Subcutaneous preadipocyte (primary cell): Measurements from ENCODE around the genes SLC13A3 and SLC2A10.

GRCh38 chr20:45359772-45360229 is 3.2 kb upstream of the SYS1 start:
- CAGE, long polyA plus RNA, result no peak

DNA sequence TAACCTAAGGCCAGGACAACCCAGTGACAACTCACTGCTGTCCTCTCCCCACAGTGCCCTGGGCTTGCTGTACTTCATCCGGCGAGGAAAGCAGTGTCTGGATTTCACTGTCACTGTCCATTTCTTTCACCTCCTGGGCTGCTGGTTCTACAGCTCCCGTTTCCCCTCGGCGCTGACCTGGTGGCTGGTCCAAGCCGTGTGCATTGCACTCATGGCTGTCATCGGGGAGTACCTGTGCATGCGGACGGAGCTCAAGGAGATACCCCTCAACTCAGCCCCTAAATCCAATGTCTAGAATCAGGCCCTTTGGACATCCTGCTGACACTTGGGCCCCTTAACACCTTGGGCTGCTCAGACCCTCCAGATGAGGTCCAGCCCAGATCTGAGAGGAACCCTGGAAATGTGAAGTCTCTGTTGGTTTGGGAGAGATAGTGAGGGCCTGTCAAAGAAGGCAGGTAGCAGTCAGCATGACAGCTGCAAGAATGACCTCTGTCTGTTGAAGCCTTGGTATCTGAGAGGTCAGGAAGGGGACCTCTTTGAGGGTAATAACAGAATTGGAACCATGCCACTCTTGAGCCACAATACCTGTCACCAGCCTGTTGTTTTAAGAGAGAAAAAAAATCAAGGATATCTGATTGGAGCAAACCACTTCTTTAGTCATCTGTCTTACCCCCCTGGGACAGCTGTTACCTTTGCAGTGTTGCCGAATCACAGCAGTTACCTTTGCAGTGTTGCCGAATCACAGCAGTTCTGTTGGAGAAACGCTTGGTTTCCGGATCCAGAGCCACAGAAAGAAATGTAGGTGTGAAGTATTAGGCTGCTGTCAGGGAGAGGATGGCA is 4.1 kb downstream of the SYS1 start:
- CAGE, long polyA plus RNA, result no peak

- CAGE, long polyA plus RNA, result no peak
These were observed 1.5 kb downstream of the DBNDD2 start for GRCh38 chr20:45409575-45410011.

- CAGE, long polyA plus RNA, result no peak
These were observed 857 bp downstream of the WFDC2 start for GRCh38 chr20:45470303-45470916.

GRCh38 chr20:45822066-45822564 is 5.0 kb downstream of the TNNC2 start:
- CAGE, long polyA plus RNA, result no peak

DNA sequence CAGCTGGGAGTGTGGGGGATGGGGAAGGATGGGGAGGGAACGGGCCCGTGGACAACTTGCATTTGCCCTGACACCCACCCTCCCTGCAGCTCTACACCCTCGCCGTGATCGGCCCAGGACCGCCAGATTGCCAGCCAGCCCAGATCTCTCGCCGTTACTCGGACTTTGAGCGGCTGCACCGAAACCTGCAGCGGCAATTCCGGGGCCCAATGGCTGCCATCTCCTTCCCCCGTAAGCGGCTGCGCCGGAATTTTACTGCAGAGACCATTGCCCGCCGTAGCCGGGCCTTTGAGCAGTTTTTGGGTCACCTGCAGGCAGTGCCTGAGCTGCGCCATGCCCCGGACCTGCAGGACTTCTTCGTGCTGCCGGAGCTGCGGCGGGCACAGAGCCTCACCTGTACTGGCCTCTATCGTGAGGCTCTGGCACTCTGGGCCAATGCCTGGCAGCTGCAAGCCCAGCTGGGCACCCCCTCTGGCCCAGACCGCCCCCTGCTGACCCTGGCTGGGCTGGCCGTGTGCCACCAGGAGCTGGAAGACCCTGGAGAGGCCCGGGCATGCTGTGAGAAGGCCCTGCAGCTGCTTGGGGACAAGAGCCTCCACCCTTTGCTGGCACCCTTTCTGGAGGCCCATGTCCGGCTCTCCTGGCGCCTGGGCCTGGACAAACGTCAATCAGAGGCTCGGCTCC is 7.1 kb downstream of the SNX21 start:
- CAGE, long polyA plus RNA, result no peak

DNA sequence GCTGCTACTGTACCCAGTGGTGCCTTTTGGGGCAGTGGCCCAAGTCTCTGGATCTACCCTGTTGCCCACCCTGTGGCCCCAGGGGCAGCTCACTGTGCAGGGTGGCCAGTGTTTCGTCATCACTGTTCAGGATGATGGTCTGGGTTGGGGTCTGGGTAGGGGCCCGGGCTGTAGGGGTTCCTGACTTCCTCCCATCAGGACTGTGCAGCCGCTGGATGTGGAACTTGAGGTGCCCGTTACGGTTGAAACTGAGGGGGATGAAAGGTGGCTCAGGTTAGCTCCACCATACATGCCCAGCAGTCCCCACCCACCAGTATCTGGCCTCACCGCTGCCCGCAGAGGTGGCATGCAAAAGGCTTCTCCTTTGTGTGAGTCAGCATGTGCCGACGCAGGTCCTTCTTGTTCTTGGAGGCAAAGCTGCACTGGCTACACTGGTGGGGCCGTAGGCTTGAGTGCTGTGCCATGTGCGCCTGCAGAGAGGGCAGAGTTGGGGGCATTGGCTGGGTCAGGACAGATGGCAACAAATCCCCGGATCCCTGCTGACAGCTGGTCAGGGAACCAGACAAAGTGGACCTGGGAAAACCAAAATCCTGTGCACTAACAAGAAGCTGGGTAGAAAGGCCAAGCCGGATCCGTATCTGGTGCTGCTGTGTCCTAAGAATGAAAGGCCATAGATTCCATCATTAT is 15.8 kb downstream of the PCIF1 start:
- CAGE, long polyA plus RNA, result no peak

DNA sequence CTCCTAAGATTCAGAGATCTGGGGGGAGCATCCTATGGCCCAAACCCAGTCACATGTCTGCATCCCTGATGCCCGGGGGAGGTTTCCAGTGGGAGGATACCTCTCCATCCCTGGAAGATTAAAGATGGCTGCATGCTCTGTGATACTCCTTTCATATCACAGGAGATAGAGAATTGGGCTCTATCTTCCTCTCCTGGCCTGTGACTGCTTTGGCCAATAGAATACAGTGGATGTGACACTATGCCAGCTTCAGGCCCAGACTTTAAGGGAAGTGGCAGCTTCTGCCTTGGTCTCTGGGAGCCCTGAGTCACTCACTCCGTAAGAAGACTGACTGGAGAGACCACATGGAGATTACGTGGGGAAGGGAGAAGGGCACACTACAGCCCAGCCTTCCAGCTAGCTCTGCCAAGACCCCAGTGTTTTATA is 10.4 kb upstream of the MMP9 start:
- CAGE, long polyA plus RNA, result no peak

- CAGE, long polyA plus RNA, result no peak
These were observed at the start of gene SLC13A3 for GRCh38 chr20:46651029-46651803. Gene SLC13A3 (minus strand): TSS chr20:46651459.

- CAGE, long polyA plus RNA, result no peak
These were observed at the start of gene SLC2A10 for GRCh38 chr20:46709447-46710422. Gene SLC2A10 (plus strand): TSS chr20:46709649.

- CAGE, long polyA plus RNA, result no peak
These were observed 95.8 kb downstream of the EYA2 start for GRCh38 chr20:46990218-46991004.

DNA sequence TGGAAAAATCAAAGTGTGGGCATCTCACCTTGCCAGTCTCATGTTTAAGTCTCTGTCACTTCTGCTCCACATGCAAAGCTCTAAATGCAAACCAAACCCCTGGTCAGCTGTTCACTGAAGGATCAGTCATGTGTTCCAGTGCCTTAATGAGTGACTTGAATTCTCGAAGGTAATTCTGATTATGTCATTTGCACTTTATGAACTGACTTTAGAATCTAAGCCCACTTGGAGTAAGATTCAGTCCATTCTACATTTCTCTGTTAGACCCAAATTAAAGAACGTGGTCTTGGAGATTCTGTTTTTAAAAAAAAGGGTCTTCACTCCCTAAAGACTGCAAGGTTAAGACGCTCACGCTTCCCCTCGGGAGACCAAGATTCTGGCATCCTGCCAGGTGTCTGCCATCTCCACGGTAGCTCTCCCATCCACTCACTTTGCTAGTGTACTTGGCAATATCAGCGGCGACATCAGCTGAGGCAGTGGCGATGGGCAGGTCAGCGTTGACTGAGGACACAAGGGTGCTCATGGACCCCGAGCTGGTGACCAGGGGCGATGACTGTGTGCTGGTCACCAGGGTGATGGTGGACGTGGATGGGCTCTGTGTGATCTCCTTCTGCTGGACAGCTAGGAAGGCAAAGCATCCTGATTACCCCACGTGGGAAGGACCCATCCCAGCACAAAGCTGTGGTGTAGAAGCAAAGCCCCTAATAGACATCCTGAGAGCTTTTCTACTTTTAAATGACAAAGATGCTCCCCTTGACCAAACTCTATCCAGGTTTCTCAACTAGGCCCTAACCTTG is 120.4 kb downstream of the ZMYND8 start:
- CAGE, long polyA plus RNA, result no peak

DNA sequence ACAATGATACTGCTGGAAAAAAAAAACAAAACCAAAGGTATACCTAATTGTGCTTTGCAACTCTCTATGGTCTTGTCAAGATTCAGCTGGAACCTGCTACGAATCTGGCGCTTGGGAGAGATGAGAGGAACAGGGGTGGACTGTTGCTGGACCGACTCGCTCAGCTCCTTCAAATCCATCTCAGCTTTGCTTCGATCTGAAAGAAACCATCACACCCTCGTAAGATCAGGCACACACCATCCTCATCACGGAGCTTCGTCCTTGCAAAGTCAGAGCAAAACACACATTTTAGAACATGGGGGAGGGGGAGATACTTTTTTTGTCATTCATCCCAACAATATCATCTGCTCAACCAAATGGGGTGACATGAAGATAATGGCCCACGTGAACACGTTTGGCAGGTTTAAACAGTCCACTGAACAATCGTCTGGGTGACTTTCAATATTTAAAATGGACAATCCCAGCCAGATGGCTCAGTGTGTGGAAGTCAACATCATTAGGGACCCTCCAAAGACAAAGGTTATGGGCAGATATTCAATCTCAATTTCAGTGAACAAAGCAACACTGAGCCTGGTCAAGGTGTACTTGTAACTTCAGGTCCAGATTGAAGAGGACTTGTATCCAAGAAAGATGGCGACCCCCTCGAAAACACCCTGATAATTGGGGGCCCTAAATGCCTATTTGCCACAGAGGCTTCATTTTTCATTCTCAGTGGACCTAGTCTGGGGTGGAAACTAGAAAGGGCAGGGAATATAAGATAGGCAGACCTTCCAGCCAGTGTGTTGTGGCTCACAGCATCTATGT is 107.1 kb downstream of the ZMYND8 start:
- CAGE, long polyA plus RNA, result no peak

DNA sequence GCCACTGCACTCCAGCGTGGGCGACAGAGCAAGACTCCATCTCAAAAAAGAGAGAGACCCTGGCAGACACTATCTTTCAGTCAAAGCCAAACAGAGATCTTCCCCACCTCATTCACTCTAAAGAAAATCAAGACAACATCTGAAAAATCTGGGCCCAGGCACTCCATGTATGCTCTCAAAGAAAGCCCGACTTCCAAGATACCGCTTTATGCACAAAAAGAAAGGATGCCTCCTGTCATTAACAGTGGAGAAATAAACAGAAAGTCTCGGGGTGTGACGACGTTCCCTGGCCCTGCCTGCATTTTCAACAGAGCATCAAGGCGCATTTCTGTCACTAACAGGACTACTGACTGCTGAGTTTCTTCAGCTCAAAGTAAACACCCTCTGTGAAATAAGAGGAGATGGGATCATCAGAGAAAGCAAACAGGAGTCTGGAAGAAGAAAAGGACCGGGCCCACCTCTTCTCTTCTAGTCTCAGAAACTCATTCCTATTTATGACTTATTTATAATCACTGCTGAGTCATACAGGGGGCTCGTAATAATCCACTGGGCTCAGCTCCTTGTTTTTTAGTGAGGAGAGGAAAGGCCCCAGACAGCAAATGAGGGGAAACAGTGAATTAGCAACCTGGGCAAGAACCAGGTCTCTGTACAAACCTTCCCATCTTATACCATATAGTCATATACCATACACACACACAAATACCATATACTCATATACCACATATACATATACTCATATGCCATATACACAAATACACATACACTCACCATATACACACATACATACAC is 99.7 kb downstream of the ZMYND8 start:
- CAGE, long polyA plus RNA, result no peak

DNA sequence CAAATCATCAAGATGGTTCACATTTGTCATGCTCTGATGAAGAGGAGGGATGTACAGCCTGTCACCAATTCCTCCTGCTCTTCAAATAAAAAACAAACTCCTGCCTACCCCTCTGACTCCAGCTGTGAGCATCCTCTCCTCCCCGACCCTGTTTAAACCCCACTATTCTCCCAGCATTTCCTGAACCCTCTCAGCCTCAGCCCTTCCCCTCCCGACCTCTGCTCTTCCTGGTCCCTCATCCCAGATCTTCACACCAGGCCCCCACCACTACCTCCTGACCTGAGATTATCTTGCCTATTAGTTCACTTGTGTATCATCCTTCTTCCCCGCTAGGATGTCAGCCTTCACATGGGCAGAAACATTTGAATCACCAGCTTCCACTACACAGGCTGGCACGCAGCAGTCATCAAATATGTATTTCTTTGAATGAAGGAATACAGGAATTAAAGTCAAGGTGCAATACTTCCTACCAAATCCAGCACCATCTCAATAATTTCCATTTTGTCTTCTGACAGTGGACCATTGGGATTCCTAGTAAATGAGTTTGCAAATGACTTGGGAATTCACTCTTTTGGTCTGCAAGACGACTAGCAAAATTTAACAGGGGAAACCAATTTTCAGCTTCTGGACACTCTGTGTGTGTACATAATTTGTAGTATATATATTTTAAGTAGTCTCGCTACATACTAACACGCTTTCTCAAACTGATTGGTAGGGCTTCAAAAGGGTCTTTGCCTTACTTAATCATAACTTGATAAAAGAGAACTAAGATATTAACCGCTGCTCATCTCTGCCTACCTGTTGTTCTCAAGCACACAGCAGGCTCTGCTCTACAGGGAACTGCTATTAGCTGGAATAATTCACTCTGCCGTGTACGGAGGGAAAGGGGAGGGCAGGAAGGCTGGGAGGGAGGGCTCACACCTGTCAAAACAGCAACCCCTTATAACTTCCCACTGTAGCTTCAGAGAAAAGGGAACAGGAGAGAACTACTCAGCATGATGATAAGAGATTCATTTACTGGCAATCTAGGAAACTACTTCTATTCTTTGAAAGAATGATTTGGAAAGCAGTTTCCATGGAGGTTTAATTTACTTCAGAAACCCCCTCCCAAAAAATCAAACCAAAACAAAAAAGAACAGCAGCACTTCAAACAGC is 75.4 kb downstream of the ZMYND8 start:
- CAGE, long polyA plus RNA, result no peak

GRCh38 chr20:47335871-47336888 is 20.3 kb downstream of the ZMYND8 start:
- CAGE, long polyA plus RNA, result no peak

- CAGE, long polyA plus RNA, result no peak
These were observed 2.4 kb upstream of the ZMYND8 start for GRCh38 chr20:47358657-47359480.

- CAGE, long polyA plus RNA, result no peak
These were observed 46.4 kb upstream of the NCOA3 start for GRCh38 chr20:47455115-47455847.

- CAGE, long polyA plus RNA, result no peak
These were observed 38.1 kb upstream of the NCOA3 start for GRCh38 chr20:47463724-47463923.

DNA sequence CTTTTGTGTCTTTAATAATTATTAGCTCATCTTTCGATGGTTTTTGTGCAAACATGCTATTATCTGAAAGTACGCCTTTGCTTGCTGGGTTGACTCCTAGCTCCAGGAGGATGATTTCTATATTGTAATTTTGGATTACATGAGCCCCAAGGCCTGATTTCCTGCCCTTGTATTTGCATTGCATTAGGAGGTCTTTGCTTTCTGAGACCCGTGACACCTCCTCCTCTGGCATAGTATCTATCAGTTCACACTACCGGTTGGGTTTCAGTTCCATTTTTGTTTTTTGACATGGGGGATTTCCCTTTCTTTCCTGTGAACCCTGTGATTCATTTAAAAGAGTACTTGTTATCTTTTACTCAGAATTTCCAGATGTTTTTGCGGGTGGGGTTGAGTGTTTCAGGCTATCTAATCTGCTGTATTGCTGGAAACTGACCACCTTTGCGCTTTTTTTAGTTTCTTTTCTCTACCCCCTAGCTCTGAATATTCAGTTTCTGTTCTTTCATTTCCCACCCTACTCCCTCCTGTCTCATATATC is 14.6 kb upstream of the NCOA3 start:
- CAGE, long polyA plus RNA, result no peak